ENCODE measurements around a stretch of chr1.

DNA sequence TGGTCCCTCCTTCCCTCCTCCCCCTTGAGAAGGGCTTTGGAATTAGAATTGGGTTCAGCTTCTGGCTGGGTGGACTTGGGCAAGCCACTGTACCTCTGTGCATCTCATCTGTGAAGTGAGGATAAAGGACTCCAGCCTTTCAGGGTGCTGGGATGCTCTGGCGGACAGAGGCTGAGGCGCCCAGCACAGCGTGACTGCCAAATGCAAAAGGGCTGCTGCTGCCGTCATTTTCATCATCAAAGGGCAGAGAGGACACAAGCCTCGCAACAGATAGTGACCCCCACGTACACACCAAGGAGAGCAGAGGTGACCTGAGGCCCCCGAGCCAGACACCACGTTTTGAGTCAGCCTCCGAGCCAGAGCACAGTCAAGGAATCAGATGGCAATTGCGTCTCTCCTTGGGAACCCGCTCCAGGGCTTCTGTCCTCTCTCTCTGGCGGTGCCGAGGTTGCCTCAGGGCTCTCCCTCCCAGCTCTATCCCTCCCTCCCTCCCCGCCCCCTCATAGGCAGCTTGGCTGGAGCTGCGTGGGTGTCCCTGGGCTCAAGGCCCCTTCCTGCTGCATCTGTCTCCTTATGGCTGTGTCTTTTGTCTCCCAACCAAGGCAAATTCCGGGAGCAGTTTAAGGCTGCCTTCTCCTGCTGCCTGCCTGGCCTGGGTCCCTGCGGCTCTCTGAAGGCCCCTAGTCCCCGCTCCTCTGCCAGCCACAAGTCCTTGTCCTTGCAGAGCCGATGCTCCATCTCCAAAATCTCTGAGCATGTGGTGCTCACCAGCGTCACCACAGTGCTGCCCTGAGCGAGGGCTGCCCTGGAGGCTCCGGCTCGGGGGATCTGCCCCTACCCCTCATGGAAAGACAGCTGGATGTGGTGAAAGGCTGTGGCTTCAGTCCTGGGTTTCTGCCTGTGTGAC, 9.0 kb downstream of the HCRTR1 start:
- RRBS: no CpG with 5 or more reads among the region's 23 CpGs

GRCh38 chr1:31631695-31632329, 12.9 kb downstream of the PEF1 start:
- RRBS: no CpG with 5 or more reads among the region's 3 CpGs

- RRBS: no CpG with 5 or more reads among the region's 36 CpGs
These were observed 25.3 kb upstream of the PEF1 start for GRCh38 chr1:31669551-31670819.

GRCh38 chr1:31913533-31914272, 24.5 kb downstream of the PTP4A2 start:
- RRBS: no CpG with 5 or more reads among the region's 5 CpGs

GRCh38 chr1:31922641-31923005, 15.5 kb downstream of the PTP4A2 start:
- RRBS: no CpG with 5 or more reads among the region's 8 CpGs

- RRBS: 27% methylated on average over 7 of the region's 46 CpGs
These were observed 508 bp upstream of the PTP4A2 start for GRCh38 chr1:31938480-31939271.

- RRBS: no CpG with 5 or more reads among the region's 3 CpGs
These were observed 28.8 kb upstream of the KHDRBS1 start for GRCh38 chr1:31984682-31985389.

- RRBS: no CpG with 5 or more reads among the region's 3 CpGs
These were observed 1.4 kb downstream of the KHDRBS1 start for GRCh38 chr1:32015125-32015448.

DNA sequence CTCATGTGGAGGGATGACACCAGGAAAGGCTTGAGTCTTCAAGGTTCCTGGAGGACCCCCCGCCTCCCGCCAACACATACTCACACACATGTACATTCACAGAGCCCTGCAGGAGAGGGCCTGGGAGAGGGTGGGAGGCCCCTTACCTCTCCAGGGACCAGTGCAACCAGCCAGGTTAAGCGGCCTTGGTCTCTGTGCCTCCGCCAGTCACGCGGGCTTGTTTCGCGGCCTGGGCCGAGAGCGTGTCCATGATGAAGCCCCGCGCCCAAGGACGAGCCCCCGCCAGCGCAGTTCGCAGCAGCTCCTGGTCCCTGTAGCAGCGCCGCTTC, 7.3 kb upstream of the FAM167B start:
- RRBS: no CpG with 5 or more reads among the region's 18 CpGs

DNA sequence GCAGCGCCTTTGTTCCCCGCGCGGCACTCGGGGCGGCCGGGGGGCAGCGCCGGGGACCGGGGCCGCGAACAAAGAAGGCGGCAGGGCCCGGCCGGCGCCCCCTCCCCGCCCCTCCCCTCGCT, 512 bp downstream of the MARCKSL1 start:
- RRBS: 2% methylated on average over 11 of the region's 18 CpGs

DNA sequence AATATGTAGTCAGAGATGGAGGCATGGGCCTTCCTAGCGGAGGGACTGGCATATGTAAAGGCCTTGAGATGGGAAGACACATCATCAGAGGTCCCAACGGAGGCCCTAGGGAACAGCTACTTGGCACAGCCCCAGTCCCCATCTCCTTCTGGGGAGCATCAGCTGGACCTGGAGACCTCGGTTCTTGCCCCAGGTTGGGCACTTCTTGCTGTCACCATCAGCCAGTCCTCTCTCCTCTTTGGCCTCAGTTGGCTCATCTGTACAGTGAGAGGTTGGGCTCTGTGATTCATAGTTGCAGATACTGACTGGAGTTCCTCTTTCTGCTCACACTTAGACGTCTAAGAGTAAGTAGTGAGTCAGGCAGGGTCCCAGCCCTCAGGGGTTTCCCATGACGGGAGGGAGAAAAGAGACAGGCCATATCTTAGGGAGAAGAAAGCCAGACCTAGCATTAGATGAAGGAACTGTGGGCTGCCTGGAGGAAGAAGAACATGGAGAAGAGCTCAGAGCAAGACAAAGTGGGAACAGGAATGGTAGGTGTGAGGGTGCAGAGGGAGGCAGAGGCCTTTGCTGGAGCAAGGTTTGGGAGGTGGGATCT, 3.5 kb upstream of the MARCKSL1 start:
- RRBS: no CpG with 5 or more reads among the region's 5 CpGs

DNA sequence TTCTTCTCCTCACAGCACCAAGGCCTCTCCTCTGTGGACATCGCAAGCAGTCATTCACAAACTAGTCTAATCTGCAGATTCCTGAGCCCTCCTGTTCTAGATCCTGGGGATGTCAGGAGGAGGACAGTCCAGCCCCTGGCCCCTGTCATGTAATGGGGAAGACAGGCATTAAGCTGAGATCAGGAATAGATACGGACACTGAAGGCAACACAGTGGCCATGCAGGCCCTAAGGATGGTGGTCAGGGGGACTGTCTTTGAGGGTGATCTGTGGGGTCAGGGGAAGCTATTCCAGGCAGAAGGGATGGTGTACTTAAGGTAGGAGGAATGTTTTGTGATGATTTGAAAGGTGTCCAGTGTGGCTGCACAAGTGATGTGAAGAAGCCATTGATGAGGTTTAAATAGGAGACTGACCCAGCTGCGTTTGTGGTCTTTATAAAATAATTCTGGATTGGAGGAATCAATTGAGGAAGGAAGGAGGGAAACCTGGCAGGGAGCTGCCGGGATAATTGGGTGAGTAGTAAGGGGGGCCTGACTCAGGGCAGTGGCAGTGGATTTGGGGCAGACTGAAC, 6.9 kb downstream of the FAM229A start:
- RRBS: no CpG with 5 or more reads among the region's 4 CpGs

- RRBS: 92% methylated on average over 5 of the region's 11 CpGs
These were observed 15.5 kb downstream of the TSSK3 start for GRCh38 chr1:32377752-32378261.

DNA sequence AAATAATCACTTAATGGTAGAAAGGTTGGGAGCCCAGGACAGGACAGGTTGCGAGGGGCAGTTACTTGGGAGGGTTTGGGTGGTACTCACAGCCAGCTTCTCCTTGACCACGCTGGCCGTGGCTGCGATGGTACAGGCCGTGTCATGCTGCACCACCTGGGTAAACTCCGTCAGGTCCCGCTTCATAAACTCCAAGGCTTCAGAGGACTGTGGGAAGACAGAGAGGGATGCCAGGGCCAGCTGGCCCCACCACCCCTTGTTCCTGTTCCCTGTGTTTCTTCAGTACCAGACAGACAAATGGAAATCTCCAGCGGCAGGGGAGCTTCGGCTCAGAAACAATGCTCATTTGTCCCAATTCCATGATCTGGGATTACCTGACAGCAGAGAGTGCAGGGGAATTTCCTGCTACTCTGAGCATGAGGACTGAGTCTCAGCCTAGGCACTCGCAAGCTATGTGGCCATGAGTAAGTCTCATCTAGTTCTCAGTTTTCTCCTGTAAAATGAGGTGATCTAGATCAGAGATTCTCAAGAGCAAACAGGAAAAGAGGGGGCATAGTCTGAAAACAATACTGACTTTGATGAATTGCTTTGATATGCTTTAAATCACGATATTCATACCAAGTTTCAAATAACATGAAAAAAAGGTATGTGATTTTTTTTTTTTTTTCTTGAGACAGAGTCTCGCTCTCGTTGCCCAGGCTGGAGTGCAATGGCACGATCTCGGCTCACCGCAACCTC, 7.4 kb downstream of the BSDC1 start:
- RRBS: no CpG with 5 or more reads among the region's 16 CpGs

DNA sequence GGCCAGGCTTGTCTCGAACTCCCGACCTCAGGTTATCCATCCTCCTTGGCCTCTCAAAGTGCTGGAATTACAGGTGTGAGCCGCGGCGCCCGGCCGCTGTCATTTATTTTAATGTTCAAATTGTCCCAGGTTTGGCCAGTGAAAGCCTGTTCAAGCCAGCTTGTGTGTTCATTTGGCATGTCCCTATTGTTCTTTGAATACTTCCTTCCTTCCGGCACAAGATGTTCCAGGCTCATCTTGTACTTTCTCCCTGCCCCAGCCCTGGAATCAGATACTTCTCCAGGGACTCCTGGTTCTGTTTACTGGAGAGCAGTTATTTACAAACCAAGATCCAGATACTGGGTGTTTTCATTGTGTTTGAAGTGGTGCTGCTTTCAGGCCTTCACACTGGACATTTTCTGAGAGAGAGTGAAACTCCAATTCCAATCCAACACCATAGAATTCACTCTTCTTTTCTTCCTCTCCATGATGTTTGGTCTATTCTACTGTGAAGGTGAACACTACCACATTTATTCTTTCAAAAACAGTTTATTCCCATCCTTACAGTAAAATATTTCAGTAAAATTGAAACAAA, 37.1 kb downstream of the ZBTB8B start:
- RRBS: no CpG with 5 or more reads among the region's 8 CpGs

DNA sequence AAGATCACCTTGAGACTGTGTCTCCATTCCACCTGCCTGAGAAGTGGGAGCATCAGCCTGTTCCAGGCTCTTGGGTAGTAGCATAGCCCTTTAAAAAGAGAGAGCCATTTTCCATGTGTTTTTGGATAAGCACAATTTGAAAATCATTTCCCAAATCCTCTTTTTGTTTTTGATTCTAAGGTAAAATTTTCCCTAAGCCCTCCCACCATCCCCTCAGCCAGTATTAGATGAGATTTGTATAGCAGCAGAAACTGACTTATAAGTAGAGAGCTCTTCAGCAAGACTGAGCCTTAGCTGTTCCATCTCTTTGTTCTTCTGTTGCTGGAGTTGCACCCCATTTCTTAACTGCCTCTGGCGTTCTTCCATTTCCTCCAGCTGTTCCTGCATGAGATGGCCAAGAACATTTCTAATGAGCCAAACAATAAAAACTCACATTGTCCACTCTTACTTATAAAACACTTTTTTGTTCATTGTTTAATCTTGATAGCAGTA, 18.5 kb downstream of the SYNC start:
- RRBS: no CpG with 5 or more reads among the region's 1 CpG

GRCh38 chr1:32701278-32702161, 1.1 kb downstream of the SYNC start:
- RRBS: no CpG with 5 or more reads among the region's 11 CpGs

DNA sequence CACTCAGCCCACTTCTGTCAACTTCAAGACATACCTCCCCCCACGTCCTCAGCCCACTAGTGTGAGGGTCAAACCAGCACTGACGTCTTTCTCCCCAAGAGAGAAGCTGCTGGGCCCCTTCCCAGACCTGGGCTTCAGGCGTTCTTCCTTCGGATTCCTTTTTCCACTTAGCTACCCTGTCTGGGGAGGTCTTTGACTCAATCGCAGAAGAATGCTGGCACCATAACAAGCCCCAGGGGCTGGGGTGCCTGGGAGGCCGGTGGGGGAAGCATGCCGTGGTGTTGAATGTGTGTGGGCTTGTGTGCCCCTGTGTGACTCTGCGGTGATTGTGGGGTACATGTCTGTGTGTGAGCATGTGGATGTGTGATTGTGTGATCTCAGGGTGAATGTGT, 850 bp upstream of the SYNC start:
- RRBS: no CpG with 5 or more reads among the region's 8 CpGs

- RRBS: no CpG with 5 or more reads among the region's 5 CpGs
These were observed 1.2 kb upstream of the SYNC start for GRCh38 chr1:32703816-32704060.

GRCh38 chr1:32757047-32757844, 15.6 kb downstream of the KIAA1522 start:
- RRBS: no CpG with 5 or more reads among the region's 4 CpGs